ENCODE measurements around a stretch of chr14.

GRCh38 chr14:74585657-74586237 is 26.3 kb downstream of the LTBP2 start:
- PRO-cap, 2 experiments: no peak in any of the 2 experiments
- RAMPAGE, long total RNA, 5 experiments: no peak in any of the 5 experiments

DNA sequence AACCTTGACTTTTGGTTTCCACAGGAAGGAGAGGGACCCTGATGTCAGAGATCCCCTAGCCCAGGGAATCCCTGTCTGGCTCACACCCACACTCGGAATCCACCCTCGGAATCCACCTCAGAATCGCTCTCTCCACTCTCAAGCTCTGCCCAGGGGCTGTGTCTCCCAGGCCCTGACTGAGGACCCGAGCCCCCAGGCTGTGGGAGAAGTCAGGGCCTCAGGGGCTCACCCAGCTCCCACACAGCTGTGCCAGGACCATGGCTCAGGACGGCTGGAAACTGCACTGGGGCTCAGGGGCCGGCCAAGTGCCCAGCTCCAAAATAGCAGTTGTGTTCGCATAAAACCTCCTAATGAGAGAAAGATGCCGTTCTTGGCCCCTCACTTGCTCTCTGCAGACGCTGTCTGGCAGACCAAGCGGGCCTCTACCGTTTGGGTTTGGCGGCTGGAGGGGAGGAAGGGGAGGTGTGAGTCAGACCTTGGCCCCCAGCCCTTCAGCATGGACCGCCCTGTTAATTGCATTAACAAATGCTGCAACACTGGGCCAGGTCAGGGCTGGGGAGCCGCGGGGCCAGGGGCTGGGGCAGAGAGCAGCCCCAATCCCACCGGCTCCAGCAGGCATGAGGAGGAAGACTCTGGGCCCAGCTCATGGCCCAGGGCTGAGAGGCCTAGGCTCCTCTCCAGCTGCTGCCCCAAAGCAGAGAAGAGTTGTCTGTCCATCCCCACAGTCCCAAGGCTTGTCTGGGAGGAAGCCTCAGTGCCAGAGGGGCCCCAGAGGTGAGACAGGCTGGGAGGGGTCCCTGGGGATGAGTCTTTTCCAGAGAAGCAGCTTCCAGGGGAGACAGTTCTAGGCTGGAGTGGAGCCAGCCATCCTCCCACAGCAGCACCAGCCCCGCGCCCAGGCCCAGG is 17.1 kb downstream of the LTBP2 start:
- PRO-cap, 2 experiments: peak in 1 of 2 experiments; most common plus-strand start position 544 of the sequence (in 1); most common minus-strand start position 404 of the sequence (in 1)
- RAMPAGE, long total RNA, 5 experiments: no peak in any of the 5 experiments

DNA sequence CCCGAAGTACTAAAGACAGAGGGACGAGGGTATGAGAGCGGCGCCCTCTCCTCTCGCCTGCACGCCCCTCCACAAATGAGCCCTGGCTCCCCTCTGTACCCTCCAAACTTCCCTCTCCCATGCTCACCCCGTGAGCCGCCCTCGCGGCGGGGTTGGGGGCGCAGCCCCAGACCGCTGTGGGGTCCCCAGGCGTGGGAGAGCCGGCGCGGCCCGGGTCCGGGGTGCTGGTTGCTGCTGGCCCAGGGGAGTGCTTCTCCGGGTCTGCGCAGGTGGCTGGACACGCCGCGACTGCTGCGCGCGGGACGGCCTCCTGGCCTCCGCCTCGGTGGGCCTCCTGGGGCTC is 742 bp downstream of the LTBP2 start:
- PRO-cap, 2 experiments: no peak in any of the 2 experiments
- RAMPAGE, long total RNA, 5 experiments: no peak in any of the 5 experiments

DNA sequence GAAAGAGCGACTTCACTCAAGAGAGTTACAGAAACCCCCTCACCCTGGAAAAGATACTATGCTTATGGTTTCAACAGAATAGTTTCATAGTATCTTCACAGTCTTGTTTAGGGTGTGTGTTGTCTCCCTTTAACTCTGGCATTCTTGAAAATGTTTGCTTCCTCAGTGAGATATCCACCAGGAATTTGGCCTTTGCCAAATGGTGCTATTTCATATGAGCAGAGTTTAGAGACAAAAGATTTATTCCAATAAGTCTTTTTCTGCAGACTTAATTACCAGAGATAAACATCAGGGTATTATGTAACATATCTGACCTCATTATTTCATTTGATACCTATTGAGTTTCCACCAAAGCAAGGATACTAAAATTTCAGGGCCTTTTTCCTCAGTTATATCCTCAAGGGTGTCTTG is 44.0 kb upstream of the LTBP2 start:
- PRO-cap, 2 experiments: peak in 1 of 2 experiments; most common minus-strand start position 146 of the sequence (in 1)
- RAMPAGE, long total RNA, 5 experiments: no peak in any of the 5 experiments

- PRO-cap, 2 experiments: no peak in any of the 2 experiments
- RAMPAGE, long total RNA, 5 experiments: no peak in any of the 5 experiments
Measured at GRCh38 chr14:74683248-74683892, 29.5 kb downstream of the AREL1 start.

GRCh38 chr14:74792566-74793056 is 29.5 kb downstream of the YLPM1 start:
- PRO-cap, 2 experiments: no peak in any of the 2 experiments
- RAMPAGE, long total RNA, 5 experiments: no peak in any of the 5 experiments

GRCh38 chr14:74890847-74891588 is 9.3 kb downstream of the DLST start:
- PRO-cap, 2 experiments: no peak in any of the 2 experiments
- RAMPAGE, long total RNA, 5 experiments: no peak in any of the 5 experiments

DNA sequence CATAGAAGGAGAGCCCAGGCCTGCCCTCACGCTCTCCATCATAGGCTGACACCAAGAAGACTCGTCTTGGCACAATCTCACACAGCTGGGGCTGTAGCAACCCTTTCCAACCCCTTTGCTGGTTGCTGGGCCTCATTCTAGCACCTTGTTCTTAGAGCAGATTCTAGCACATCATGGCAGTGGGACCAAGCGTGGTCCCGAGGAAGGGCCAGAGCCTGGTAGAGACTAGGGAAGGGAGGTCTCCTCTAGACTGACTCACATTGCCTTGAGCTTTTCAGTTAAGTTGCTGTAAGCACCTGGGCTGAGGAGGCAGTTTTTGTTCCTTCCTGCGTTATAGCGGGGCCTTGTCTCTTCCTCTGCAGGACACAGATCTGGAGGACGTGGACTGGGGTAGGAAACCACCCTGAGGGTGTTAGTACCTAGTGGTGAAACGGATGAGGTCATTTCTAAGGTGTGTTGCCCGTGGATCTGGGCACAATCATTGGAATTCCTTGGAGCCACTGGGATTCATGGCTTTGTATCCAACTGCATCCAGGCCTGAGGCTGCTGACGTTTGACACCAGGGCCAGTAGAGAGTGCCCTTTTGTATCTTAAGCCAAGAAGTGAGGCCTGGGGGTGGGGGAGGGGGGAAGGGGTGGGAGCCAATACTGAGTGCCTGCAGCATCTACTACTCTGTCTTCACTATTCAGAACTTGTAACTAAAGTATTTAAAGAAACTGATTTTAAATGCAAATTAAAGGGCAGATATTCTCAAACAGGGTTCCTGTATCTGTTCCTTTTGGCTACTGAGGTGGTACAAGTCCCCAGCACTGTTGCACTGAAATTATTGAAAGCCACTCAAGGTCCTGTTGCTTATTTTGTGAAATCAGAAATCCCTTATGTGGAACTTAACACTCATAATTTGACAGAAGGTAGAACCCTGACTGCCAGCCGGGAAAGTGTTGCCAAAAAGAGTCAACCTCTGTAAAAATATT is 19.8 kb downstream of the RPS6KL1 start:
- PRO-cap, 2 experiments: no peak in any of the 2 experiments
- RAMPAGE, long total RNA, 5 experiments: no peak in any of the 5 experiments

- PRO-cap, 2 experiments: peak in 1 of 2 experiments; most common plus-strand start chr14:74907438 (in 1)
- RAMPAGE, long total RNA, 5 experiments: no peak in any of the 5 experiments
Measured at GRCh38 chr14:74907106-74907562, 15.9 kb downstream of the RPS6KL1 start.

DNA sequence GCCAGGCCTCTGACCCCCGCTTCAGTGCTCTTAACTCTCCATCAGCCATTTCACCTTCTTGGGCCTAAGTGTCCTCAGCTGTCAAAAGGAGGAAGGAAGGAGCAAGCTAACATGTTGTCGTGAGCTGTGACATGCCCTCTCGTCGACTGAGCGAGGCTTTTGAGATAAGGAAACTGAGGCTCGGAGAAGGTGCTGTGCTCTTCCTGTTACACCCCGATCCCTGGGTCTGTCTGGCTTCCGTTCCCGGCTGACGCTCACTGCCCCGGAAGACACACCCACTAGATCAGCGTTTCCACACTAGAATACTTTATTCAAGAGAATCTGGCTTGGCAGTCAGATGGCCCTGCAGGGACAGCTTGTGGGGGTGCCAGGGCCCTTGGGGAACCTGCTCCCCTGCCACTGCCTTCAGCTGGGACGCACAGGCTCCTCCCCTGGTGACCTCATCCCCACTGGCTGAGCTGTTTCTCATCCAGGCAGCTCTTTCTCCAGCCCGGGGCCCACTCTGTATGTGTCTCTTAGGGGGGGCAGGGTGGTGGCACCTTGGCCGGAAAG is 13.8 kb downstream of the PGF start:
- PRO-cap, 2 experiments: peak in 1 of 2 experiments; most common plus-strand start position 310 of the sequence (in 1); most common minus-strand start position 222 of the sequence (in 1)
- RAMPAGE, long total RNA, 5 experiments: no peak in any of the 5 experiments

- PRO-cap, 2 experiments: peak in 1 of 2 experiments; most common plus-strand start chr14:75183123 (in 1); most common minus-strand start chr14:75183018 (in 1)
- RAMPAGE, long total RNA, 5 experiments: no peak in any of the 5 experiments
Measured at GRCh38 chr14:75182429-75183468, 6.3 kb upstream of the TMED10 start.

GRCh38 chr14:75246997-75247982 is 31.3 kb upstream of the FOS start:
- PRO-cap, 2 experiments: no peak in any of the 2 experiments
- RAMPAGE, long total RNA, 5 experiments: no peak in any of the 5 experiments

GRCh38 chr14:75254076-75255404 is 24.1 kb upstream of the FOS start:
- PRO-cap, 2 experiments: peak in 2 of 2 experiments; most common plus-strand start chr14:75254682 (in 2); most common minus-strand start chr14:75254626 (in 1)
- RAMPAGE, long total RNA, 5 experiments: no peak in any of the 5 experiments

GRCh38 chr14:75259422-75260103 is 19.1 kb upstream of the FOS start:
- PRO-cap, 2 experiments: peak in 1 of 2 experiments; most common minus-strand start chr14:75259629 (in 1)
- RAMPAGE, long total RNA, 5 experiments: no peak in any of the 5 experiments

GRCh38 chr14:75273305-75274009 is 5.2 kb upstream of the FOS start:
- PRO-cap, 2 experiments: no peak in any of the 2 experiments
- RAMPAGE, long total RNA, 5 experiments: no peak in any of the 5 experiments

DNA sequence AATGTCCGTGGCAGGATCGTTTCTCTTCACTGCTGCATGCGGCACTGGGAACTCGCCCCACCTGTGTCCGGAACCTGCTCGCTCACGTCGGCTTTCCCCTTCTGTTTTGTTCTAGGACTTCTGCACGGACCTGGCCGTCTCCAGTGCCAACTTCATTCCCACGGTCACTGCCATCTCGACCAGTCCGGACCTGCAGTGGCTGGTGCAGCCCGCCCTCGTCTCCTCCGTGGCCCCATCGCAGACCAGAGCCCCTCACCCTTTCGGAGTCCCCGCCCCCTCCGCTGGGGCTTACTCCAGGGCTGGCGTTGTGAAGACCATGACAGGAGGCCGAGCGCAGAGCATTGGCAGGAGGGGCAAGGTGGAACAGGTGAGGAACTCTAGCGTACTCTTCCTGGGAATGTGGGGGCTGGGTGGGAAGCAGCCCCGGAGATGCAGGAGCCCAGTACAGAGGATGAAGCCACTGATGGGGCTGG is 1.2 kb downstream of the FOS start:
- PRO-cap, 2 experiments: no peak in any of the 2 experiments
- RAMPAGE, long total RNA, 5 experiments: no peak in any of the 5 experiments

DNA sequence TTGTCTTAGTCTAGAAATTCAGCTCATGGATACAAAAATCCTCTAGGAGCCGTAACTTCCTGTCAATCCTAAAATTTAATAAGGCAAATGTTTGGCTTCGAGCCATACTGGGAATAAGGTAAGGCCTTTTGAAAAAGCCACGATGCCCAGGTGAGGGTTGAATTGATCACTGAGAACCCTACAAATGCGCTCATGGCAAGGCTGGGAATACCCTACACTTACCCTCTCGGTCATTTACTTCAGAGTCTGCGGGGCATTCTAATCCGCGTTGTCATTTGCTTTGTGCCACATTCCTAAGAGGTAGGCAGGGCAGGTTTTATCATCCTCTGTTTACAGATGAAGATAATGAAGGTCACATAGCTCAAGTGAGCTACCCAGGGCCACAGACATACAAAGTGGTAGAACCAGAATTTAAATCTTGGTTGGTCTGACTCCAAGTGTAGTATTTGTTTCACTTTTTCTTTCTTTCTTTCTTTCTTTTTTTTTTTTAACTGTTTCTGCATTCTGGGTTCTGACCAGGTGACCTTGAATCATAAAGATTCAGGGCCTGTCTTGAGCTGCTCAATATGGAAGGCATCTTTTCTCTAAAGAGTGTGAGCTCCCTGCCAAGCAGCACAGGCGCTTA is 868 bp upstream of the BATF start:
- PRO-cap, 2 experiments: no peak in any of the 2 experiments
- RAMPAGE, long total RNA, 5 experiments: no peak in any of the 5 experiments

GRCh38 chr14:75560909-75561330 is 17.5 kb upstream of the FLVCR2 start:
- PRO-cap, 2 experiments: no peak in any of the 2 experiments
- RAMPAGE, long total RNA, 5 experiments: no peak in any of the 5 experiments

DNA sequence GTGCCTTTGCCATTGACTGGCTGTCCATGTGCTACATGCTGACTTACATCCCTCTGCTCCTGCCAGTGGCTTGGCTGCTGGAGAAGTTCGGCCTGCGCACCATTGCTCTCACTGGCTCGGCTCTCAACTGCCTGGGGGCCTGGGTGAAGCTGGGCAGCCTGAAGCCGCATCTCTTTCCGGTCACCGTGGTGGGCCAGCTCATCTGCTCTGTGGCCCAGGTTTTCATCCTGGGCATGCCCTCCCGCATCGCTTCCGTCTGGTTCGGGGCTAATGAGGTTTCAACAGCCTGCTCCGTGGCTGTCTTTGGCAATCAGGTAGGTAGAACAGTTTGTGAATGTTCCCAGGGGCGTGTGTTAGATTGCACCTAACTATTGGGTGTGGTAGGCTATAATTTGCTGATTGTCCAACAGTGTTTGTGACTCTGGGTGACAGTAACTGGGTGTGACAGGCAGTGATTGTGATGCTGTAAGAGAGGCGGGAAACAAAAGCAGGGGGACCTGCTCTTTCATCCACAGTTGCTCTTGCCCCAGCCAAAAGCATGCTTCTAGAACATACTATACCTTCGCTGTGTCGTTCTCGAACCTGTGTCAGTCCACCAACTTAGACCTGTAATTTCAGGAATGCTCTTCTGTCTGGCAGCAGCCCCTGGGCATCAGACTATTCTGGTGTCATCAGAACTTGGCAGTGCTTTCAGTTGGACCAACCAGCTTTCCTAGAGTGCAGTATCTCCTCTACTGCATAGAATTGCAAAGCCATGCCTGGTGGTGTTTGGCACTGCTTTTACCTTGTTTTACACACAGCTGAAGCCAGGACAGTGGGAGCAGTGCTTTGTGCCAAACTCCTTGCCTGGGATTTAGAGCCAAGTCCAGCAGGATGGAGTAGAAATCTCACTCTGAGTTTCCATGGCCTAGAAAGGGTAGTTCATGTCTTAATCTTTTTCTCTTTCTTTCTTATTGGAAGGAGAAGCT is 1.2 kb downstream of the FLVCR2 start:
- PRO-cap, 2 experiments: no peak in any of the 2 experiments
- RAMPAGE, long total RNA, 5 experiments: no peak in any of the 5 experiments

DNA sequence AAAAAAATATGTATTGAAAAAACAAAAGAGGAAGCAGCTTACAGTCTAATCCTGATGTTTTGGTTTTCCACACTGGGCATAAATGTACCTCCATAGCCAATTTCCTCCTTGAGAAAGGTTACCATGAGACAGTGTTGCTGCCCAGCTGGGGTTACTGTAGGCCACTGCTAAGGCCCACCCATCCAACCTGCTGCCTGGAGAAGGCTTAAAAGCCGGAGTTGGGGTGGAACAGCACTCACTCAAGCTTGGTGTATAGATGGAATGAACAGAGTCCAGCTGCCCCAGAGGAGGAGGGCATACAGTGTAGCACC is 41.1 kb downstream of the ERG28 start:
- PRO-cap, 2 experiments: peak in 1 of 2 experiments; most common plus-strand start position 234 of the sequence (in 1)
- RAMPAGE, long total RNA, 5 experiments: no peak in any of the 5 experiments

All from thyroid gland (tissue), 7 donors.